ENCODE data around the genes DHRS3, PRAMEF7 and HNRNPCL4.

- PRO-cap, 2 experiments, result peak in 1 of 2 experiments; most common minus-strand start chr1:11789107 (in 1)
- RAMPAGE, long total RNA, 4 experiments, result no peak in any of the 4 experiments
Measured at GRCh38 chr1:11788487-11789333, 17.1 kb downstream of the MTHFR start.

DNA sequence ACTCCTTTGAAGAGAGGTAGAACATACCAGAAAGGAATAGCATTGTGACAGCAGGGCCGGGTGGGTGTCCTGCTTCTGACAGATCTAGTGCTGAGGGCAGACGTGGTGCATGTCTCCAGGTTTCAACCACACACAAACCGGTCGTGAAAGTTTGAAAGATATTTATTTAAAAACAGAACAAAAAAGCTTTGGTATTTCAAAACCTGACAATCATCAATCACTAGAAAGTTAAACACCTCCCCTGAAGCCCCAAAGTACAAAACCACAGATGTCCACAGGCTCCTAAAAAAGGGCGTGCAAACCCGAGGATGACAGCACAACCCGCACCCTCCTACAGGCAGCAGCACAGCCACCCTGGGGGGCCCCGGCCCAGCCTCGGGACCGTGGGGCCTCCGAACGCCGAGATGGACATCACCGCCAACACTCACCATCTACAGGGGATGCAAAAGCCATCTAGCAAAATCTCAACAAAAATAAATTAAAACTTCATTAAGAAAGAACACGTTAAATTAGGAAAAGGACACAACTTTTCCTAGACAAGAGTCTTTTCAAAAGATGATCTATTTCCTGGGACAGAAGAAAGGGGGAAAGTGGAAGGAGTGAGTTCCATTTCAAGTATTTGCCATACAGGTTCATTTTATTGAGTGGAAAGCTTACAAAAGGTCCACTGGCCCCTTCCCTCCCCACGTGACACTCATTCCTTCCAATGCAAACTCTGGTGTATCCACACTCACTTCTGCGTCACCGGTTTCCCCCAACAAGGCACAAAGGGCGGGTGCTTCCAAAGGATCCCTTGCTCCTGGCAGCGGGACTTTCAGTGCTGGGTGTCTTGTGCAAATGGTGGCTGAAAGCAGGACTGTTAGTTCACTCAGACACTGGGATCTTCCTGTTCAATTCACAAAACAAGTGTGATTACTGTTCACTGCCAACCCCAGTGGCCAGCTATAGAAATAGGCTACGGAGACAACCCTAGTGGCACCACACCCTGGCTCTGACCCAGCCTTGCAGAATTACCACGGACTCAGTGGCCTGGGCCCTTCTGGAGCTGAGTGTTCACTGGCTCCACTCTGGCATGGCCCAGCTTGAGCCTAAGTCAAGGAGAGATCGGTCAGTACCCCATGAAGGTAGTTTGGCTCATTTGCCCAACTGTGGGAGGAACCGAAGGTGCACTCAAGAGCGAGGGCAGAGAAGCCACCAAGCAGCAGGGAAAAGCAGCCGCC lies 6.4 kb downstream of the KIAA2013 start:
- PRO-cap, 2 experiments, result no peak in any of the 2 experiments
- RAMPAGE, long total RNA, 4 experiments, result no peak in any of the 4 experiments

DNA sequence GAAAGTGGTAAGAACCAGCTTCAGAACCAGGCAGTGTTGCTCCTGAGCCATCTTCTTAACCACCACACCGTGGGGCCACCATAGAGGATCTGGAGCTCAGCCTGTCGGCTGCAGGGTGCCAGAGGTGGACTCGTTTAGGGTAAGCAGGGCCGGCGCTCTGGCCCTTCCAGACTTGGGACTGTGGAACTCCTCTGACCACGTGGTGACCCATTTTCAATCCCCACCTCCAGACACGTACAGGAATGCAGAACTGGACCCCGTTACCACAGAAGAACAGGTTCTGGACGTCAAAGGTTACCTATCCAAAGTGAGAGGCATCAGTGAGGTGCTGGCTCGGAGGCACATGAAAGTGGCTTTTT lies 12.1 kb downstream of the MFN2 start:
- PRO-cap, 2 experiments, result no peak in any of the 2 experiments
- RAMPAGE, long total RNA, 4 experiments, result no peak in any of the 4 experiments

GRCh38 chr1:12010423-12010787 lies 8.9 kb upstream of the MIIP start:
- PRO-cap, 2 experiments, result no peak in any of the 2 experiments
- RAMPAGE, long total RNA, 4 experiments, result no peak in any of the 4 experiments

GRCh38 chr1:12014108-12015366 lies 4.8 kb upstream of the MIIP start:
- PRO-cap, 2 experiments, result no peak in any of the 2 experiments
- RAMPAGE, long total RNA, 4 experiments, result no peak in any of the 4 experiments

DNA sequence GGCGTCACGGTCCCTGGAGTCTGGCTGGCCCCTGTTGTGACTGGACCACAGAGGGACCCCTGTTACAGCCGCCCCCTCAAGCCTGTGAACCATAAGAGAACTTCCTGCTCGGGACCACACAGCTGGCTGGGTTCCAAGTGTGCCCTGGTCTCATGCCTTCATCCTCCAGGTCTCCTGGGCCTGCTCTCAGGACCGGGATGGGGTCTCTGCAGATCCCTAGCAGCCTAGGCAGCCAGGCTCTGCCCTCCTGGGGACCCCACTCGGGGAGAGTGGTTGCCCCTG lies 20.6 kb upstream of the VPS13D start:
- PRO-cap, 2 experiments, result no peak in any of the 2 experiments
- RAMPAGE, long total RNA, 4 experiments, result no peak in any of the 4 experiments

DNA sequence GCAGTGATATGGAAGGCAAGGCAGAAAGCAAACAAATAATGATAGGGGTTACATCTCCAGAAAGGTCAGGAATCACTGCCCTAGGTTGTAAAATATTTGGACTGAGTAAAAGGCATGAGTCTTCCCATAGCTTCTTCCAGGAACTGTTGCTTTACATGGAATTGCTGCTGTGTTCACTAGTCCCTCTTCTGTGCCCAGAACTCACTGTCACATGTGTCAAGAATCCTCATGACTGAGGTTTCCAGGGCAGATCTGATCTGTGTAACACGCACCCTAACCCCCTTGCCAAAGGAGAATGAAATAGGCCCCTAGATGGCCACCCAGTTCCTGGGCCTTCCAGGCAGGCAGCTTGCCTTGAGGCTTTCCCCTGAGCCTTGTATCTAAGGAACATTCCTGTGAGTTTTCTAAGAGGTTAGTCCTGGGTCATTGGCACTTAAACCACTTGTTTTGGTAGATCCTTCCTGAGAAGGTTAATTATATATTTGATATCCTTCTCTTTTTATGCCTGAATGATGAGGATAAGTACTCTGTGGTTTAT lies 163.5 kb downstream of the DHRS3 start:
- PRO-cap, 2 experiments, result no peak in any of the 2 experiments
- RAMPAGE, long total RNA, 4 experiments, result no peak in any of the 4 experiments

GRCh38 chr1:12593325-12594426 lies 24.3 kb downstream of the DHRS3 start:
- PRO-cap, 2 experiments, result no peak in any of the 2 experiments
- RAMPAGE, long total RNA, 4 experiments, result no peak in any of the 4 experiments

GRCh38 chr1:12617838-12618955 lies at the start of gene DHRS3:
Gene DHRS3 (minus strand): TSS chr1:12618210.
- PRO-cap, 2 experiments, result peak in 2 of 2 experiments; most common plus-strand start chr1:12618019 (in 1); most common minus-strand start chr1:12617938 (in 2)
- RAMPAGE, long total RNA, 4 experiments, result start-site peak on the plus strand in 2 of 4 experiments, at chr1:12618432-12618482 at its widest, 15 to 17 reads per replicate; start-site peak on the minus strand in 4 of 4 experiments, at chr1:12618209-12618644 at its widest, 24 to 143 reads per replicate

GRCh38 chr1:12916370-12916707 lies at the start of gene PRAMEF7:
Gene PRAMEF7 (plus strand): TSS chr1:12916610.
- PRO-cap, 2 experiments, result no peak in any of the 2 experiments
- RAMPAGE, long total RNA, 4 experiments, result no peak in any of the 4 experiments

DNA sequence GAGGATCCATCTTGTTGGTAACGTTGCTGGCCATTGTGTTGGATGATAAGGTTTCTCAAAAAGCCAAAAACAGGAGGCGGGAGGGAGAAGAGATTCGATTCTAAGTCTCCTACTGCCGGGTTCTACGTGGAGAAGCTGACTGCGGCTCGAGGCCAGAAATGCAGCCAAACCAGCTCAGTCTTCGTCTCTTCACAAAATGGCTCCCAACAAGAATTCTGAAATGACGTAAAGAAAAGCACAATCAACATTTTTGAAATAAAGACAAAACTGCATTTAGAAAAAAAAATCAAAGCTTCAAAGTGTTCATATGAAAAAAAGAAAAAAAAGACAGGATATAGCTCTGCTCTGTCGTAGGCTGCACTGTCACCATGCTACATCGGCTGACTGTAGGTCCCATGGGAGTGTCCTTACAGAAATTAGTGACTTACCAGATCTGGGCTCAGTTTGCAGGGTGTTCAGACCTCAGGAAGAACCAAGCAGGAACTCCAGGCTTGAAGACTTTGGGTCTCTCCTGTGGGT lies at the start of gene HNRNPCL4:
Gene HNRNPCL4 (minus strand): TSS at position 198 of the 519 bp plus-strand sequence.
- PRO-cap, 2 experiments, result no peak in any of the 2 experiments
- RAMPAGE, long total RNA, 4 experiments, result no peak in any of the 4 experiments

DNA sequence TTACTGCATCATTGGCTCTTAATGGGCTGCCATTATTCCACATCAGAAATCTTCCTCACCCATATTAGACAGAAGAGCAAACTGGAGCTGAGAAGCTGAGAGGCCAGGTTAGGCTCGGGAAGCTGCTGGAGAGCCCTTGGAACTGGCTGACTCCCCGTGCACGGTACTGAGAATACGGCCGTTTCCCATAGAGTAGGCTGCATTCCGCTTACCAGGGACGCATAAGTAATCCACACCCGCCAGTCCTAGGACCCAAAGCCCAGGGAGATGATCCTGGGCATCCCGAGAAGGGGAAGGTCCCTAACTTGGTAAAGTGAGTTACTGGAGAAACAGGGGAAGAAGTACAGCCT lies 1.4 kb downstream of the LRRC38 start:
- PRO-cap, 2 experiments, result peak in 1 of 2 experiments; most common plus-strand start position 255 of the sequence (in 1)
- RAMPAGE, long total RNA, 4 experiments, result no peak in any of the 4 experiments

- PRO-cap, 2 experiments, result no peak in any of the 2 experiments
- RAMPAGE, long total RNA, 4 experiments, result no peak in any of the 4 experiments
Measured at GRCh38 chr1:13585250-13585819, 1.7 kb downstream of the PDPN start.

GRCh38 chr1:13700756-13701354 lies 867 bp downstream of the PRDM2 start:
- PRO-cap, 2 experiments, result no peak in any of the 2 experiments
- RAMPAGE, long total RNA, 4 experiments, result no peak in any of the 4 experiments

- PRO-cap, 2 experiments, result no peak in any of the 2 experiments
- RAMPAGE, long total RNA, 4 experiments, result no peak in any of the 4 experiments
Measured at GRCh38 chr1:13703338-13703823, 3.4 kb downstream of the PRDM2 start.

DNA sequence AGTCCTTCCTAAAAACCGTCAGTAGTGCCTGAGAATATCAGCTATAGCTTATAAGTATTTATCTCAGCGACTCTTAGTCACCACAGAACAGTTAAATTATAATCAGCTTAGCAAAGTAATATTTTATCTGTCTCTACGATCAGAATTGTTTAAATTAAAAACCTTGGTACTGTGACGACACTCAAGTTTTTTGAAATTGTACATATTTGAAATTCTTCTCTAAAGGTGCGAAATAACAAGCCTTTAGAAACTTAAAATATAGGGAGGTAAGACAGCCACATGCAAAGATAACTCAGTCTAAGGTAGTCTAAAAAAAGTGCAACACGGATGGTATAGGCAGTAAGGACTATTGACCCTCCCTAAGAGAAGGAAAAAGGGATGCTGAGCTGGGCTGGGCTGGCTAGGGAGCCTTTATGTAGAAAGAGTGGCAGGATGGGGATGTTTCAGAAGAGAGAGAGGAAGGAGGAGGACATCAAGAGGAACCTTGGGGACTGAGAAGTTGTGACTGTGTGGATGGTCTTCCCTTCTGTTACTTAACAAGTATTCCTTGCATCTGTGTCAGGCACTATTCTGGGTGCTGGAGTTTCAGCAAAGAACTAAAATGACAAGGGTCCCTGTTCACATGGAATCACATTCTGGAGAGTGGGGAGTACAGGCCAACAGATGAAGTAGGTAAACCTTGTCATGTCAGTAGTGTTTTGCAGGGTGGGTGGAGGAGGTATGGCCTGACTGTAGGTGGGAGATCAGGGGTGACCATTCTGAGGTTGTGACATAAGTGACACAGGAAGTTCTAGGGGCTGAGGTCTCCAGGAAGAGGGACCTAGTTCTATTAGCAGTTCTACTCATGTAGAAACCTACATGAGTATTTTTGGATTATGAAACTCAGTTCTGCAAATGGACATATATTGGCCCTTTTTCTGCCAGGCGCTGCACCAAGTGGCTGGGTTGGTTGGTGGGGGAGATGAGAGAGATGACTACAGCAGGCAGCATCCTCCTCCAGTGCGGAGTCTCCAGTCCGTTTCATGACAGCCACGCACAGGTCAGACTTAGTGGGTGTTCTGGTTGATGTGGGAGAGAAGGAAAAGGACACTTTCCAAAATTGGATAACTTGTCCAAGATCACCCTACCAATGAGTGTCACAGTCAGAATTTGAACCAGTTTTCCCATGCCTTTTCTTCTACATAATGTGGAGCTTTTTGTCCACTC lies 53.7 kb downstream of the PRDM2 start:
- PRO-cap, 2 experiments, result no peak in any of the 2 experiments
- RAMPAGE, long total RNA, 4 experiments, result no peak in any of the 4 experiments

DNA sequence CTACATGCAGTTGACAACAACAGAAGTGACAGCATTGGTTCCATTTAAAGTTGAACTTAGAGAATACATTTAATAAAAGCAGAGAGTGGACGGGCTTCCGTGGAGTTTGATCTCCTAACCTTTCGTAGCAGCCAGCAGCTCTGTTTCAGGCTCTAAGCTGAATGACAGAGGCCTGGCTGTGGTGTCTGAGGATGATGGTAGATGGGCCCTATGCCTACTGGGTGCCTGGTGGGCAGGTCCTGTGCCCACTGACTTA lies 54.5 kb downstream of the PRDM2 start:
- PRO-cap, 2 experiments, result no peak in any of the 2 experiments
- RAMPAGE, long total RNA, 4 experiments, result no peak in any of the 4 experiments

DNA sequence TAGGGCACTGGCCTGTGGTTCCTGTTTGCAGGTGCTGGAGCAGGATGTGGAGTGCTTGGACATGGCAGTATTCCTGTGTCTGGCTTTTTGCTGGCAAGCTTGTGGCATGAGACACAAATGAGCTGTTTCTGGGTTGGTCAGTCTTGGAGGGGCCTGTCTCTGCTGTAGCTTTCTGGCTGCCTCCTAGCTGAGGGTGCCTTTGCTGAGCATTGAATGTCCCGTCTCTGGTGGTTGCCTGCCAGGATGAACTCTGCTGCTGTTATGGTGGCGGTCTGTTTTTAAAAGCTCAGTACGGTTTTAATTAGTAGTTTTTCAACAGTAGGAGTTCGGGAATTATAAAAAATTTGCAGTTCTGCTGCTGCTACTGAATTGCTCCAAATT lies 54.8 kb downstream of the PRDM2 start:
- PRO-cap, 2 experiments, result no peak in any of the 2 experiments
- RAMPAGE, long total RNA, 4 experiments, result no peak in any of the 4 experiments

GRCh38 chr1:13760806-13761216 lies 60.8 kb downstream of the PRDM2 start:
- PRO-cap, 2 experiments, result no peak in any of the 2 experiments
- RAMPAGE, long total RNA, 4 experiments, result no peak in any of the 4 experiments

- PRO-cap, 2 experiments, result no peak in any of the 2 experiments
- RAMPAGE, long total RNA, 4 experiments, result no peak in any of the 4 experiments
Measured at GRCh38 chr1:13801557-13802139, 101.7 kb downstream of the PRDM2 start.

Measured in upper lobe of left lung (tissue), 5 donors.